Camera-type eye (tissue), 1 donor: ENCODE data around the genes TMEM184A and EIF3B.

- RAMPAGE, long total RNA = no peak
Measured at GRCh38 chr7:1555707-1556711, at the start of gene TMEM184A. TSS of gene TMEM184A (minus strand) at chr7:1556205.

DNA sequence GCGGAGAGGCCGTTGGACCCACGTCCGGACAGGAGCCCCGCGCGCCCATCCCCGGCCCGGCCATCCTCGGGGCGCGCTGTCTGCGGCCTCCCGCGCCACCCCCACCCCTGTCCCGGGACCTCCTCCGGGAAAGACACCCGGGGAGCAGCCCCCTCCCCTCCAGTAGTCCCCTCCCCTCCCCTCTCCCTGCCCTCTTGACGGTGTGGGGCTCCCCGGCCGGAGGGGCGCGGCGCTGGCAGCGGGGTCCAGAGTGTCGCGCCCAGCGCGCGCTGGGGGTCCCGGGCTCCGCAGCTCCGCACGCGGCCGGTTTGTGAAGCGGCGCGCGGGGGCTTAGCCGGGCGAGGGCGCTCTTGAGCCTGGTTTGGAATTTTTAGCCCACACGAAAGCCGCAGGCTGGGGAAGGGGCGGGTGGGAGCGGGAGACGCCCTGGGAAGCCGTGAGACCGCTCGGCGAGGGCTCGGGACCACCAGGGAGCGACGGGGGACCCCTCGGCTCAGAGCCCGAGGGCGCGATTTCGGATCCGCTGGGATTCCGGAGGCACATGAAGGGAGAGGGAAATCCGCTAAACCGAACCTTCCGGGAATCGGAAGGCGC, 5.5 kb upstream of the ELFN1 start:
- RAMPAGE, long total RNA = no peak

DNA sequence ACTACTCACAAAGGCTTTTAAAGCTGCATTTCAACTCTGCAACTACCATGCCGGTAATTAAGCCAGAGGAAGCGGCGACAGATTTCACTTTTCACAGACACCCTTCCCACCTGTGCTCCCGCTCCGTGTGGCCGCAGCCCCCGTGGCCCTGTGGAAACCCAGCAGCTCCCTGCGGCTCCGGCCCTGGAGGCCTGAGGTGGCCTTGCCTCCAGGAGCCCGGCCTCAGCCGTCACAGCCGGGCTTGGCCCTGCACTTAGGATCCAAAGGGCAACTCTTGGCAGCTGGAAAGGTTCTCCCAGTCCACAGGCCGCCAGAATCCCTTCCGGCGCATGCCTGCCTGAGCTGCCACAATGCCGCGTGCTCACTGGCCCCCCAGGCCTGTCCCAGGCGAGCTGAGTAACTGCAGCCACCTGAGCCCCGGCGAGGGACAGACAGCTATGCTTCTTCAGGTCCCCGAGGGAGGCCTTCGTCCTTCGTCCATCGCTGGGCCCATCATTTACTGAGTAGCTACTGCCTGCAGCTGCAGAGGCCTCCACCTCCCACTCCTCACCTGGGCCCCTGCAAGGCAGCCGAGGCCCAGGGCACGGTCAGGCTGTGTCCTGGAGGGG, 172.2 kb downstream of the ELFN1 start:
- RAMPAGE, long total RNA = no peak

GRCh38 chr7:1842838-1843957, 173.1 kb downstream of the ELFN1 start:
- RAMPAGE, long total RNA = no peak

DNA sequence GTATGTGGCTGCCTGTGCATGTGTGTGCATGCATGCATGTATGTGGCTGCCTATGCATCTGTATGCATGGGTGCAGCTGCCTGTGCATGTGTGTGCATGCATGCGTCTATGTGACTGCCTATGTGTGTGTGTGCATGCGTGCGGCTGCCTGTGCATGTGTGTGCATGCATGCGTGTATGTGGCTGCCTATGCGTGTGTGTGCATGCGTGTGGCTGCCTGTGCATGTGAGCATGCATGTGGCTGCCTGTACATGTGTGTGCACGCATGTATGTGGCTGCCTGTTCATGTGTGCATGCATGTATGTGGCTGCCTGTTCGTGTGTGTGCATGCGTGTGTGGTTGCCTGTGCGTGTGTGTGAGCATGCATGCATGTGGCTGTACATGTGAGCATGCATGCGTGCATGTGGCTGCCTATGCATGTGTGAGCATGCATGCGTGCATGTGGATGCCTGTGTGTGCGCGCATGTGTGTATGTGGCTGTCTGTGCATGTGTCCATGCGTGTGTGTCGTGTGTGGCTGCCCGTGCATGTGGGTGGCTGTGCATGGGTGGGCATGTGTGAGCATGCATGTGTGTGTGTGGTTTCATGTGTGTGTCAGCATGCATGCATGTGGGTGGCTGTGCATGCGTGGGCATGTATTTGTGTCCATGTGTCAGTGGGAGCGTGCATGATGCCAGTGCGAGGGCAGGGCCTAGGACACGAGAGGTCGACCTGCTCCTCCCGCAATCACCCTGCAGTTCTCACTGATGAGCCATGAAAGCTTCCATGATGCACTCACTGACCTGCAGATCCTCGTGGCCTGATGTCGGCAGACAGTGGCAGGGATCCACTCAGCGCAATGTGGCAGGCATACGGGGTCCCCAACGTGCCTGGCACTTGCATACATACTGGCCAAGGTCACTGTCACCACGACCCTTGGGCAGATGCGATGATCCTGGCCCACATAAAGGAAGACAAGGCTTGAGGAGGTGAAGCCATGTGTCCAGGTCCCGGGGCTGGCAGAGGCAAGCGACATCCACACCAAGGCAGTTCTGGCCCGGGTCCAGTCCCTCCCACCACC, 218.4 kb downstream of the ELFN1 start:
- RAMPAGE, long total RNA = no peak

DNA sequence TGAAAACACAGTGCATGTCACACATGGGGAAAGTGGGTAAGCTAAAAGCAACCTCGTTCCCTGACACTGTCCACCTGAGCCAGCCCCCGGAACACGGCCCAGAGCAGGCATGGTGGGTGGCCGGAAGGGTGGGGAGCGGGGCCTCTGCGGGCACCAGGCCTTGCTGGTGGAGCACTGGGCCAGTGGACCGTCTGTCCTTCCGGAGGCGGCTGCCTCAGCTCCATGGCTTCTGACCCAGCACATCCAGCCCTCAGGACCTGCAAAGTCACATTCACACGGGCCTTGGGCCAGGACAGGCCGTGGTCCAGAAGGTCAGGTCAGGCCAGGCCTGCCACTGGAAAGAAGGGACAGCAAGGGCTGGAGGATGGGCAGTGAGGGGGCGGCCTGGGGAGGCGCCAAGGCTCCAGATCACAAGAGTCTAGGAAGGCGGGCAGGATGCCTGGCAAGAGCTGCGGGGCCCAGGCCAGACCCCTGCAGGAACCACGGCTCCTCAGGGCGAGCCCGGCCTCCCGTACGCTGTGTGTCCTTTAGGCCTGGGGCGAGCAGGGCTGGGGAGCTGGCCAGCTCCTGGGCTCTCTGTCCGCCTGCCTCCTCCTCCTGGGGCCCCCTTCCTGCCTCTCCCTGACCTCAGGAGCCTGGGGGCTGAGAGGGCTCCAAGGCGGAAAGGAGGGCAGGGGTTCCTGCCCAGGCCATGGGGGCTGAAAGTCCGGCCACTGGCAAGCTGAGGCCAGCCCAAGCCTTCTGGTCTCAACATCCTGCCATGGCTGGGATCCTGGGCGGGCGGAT, 225.7 kb downstream of the ELFN1 start:
- RAMPAGE, long total RNA = no peak

DNA sequence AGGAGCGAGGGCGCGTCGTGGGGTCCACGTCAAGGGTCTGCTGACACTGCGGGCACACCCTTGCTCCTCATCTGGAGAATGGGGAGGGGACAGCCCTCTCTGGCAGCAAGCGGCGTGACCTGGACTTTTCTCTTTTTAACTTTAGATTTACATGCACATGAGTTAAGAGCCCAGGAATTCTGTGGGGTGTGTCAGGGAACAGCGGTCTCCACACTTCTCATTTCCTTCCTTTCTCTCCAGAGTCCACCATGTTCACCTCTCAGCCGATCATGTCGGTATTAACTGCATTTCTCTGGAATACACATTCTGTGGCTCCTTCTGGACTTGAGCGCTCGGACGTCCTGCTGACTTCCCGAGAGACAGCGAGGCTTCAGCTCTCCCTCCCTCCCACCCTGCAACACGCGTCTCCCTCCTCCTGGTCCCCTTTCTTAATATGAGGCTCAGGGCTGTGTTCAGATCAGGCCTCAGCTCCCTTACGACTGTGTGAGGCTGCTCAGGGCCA, 261.2 kb downstream of the ELFN1 start:
- RAMPAGE, long total RNA = no peak

GRCh38 chr7:2066430-2067032, 166.2 kb downstream of the MAD1L1 start:
- RAMPAGE, long total RNA = no peak

DNA sequence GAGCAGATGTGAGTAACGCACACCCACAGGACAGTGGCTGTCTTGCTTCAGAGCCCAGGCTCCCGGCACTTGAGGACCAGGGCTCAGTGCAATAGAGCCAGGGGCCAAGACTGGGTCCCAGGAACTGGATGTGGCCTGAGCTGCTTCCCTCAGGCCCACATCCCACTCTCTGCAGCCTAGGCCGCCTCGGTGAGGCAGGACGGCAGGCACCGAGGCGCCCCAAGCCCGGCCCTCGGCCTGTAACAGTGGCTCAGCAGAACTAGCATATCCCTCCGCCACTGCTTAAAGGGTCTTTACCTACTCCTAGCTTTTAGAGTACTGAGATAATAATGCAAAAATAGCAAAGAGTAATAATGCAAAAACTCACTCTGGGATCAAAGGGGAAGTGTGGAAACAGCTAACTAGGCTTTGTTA, 159.8 kb downstream of the MAD1L1 start:
- RAMPAGE, long total RNA = no peak

DNA sequence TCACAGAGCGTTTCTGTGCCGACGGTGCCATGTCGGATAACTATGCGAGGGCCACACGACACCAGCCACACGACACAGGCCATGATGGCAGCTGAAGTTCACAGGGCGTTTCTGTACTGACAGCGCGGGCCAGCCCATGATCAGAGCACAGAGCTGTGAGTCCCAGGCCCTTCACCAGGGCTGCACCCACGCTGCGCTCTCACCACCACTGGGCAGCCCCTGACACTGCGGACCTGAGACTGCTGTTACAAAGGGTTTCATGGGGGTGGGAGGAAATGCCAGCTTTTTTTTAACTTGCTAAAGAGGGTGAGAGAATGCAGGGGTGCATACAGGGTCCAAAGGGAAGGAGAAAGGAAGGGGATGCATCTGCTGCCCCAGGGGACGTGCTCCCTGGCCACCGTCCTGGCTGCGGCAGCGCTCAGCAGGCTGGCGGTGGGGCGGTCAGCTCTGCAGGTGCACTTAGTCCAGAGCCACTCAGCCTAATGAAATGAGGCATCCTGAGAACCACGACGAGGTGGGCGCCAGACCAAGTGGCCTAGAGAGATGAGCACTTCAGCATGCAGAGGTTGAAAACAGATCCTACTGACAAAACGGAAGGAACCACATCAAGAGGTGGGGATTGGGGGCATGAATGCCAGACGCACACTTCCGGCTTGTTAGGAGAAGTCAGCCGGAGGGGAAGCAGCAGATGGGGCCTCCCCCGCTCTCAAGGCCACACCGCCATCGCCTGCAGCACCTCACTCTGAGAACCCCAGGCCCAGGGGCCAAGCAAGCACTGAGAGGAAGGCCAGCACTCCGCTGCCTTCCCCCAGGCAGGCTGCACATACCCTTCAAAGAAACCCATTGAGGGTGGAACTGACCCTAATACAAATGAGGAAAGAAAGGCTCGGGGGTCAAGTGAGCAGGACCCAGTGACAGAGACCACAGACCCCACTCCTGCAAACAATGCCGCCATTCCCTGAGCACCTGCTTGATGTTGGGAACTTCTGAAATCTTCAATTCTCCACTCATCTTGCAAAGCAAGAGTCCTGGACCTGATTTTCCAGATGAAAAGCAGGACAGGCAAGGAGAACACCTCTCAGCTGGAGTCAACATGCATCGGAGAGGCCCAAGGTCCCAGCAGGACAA, 94.5 kb downstream of the MAD1L1 start:
- RAMPAGE, long total RNA = no peak

- RAMPAGE, long total RNA = no peak
Measured at GRCh38 chr7:2157462-2158242, 75.1 kb downstream of the MAD1L1 start.

GRCh38 chr7:2354678-2355761, at the start of gene EIF3B:
TSS of gene EIF3B (plus strand) at chr7:2354827.
- RAMPAGE, long total RNA = no peak

DNA sequence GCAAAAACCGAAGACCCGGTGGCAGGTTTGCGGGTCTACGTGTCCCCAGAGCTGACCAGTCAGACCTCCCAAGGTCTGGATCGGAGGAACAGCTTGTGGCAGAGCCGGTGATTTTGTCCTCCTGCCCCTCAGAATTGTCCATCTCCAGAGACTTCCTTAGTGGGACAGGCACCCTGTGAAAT, 1.0 kb downstream of the EIF3B start:
- RAMPAGE, long total RNA = no peak

DNA sequence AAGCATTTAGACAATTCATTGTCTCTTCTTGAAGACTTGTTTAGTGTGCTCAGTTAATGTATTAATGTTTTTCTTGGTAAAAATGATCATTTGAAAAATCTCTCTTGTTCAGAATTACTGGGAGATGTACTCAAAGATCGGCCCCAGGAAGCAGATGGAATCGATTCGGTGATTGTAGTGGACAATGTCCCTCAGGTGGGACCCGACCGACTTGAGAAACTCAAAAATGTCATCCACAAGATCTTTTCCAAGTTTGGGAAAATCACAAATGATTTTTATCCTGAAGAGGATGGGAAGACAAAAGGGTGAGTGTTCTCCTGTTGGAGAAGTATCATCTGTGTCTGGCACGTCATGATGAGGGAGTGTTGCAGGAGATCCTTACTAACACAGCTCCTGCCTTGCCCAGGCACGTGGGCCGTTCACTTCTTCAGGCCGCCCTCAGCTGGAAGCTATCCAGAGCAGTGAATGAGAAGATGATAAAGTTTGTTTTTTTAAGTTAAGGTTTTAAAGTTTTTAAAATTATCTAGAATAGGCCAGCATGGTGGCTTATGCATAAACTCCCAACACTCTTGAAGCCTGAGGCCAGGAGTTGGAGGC, 6.1 kb downstream of the EIF3B start:
- RAMPAGE, long total RNA = no peak

DNA sequence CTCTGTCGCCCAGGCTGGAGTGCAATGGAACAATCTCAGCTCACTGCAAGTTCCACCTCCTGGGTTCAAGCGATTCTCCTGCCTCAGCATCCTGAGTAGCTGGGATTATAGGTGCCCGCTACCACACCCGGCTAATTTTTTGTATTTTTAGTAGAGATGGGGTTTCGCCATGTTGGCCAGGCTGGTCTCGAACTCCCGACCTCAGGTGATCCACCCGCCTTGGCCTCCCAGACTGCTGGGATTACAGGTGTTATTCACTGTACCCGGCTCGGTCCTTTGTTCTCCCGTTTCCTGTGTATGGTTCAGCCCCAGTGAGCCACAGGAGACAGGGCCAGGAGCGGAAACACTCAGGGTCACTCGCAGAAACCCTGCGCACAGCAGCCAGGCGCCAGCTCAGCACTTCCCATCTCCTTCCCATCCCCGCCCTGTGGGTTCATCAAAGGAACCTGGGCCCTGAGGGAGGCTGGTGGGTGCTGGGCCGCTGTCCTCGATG, 15.6 kb upstream of the CHST12 start:
- RAMPAGE, long total RNA = no peak

DNA sequence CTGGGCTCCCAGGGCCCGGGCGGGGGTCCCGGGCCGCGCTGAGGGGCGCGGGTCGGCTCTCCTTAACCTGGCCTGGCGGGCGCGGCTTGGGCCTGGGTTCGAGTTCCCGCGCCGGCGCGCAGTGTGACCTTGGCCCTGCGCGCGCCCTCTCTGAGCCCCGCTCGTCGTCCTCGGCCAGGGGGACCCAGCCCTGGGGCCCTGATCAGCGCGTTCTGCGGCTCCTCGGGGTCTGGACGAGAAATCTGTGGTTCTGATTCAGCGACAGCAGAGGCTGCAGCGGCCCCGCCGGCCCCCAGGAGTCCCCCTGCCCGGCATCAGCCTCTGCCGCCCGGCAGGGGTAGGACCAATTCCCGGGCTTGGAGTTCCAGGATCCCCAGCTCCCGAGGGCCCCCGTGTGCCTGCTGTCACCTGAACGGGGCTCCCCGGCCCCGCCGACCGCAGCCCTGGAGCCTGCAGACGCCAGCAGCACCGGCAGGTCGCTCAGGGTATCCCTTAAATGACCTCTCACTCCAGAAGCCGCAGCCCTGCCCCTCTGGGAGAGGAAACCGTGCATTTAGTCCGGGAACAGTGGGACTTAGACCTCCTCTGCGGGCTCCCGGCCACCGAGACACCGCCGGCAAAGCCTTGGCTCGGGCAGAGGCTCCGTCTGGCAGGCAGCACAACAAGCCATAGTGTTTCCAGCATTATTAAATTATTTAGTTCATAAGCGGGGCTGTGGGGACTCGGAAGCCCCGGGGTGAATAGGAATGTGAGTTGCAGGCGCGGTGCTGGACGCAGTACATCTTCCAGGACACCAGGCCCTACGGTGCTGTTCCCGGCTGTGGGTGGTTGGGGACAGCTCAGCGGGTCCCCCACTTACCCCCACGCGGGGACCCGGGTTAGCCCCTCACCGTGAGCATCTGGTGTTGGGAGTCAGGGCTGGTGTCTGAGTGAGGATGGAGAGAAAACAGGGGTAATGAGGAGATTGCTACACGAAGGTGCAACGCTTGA, 616 bp downstream of the CHST12 start:
- RAMPAGE, long total RNA = no peak

DNA sequence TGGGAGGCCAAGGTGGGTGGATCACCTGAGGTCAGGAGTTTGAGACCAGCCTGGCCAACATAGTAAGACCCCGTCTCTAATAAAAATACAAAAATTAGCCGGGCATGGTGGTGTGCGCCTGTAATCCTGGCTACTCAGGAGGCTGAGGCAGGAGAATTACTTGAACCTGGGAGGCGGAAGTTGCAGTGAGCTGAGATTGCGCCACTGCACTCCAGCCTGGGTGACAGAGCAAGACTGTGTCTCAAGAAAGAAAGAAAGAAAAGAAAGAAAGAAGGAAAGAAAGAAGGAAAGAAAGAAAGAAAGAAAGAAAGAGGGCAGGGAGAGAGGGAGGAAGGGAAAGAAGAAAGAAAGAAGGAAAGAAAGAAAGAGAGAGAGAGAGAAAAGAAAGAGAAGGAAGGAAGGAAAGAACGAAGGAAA, 6.8 kb downstream of the GRIFIN start:
- RAMPAGE, long total RNA = no peak

DNA sequence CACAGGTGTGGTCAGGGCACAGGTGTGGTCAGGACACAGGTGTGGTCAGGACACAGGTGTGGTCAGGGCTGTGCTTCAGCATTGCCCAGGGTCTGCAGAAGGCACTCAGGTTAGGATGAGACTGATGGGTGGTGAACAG, 17.7 kb upstream of the GRIFIN start:
- RAMPAGE, long total RNA = no peak

GRCh38 chr7:2547090-2547795, 8.1 kb downstream of the BRAT1 start:
- RAMPAGE, long total RNA = no peak

GRCh38 chr7:2595698-2596233, 36.0 kb upstream of the TTYH3 start:
- RAMPAGE, long total RNA = no peak